Urinary bladder (tissue), 3 donors: ENCODE measurements around a stretch of chr20.

DNA sequence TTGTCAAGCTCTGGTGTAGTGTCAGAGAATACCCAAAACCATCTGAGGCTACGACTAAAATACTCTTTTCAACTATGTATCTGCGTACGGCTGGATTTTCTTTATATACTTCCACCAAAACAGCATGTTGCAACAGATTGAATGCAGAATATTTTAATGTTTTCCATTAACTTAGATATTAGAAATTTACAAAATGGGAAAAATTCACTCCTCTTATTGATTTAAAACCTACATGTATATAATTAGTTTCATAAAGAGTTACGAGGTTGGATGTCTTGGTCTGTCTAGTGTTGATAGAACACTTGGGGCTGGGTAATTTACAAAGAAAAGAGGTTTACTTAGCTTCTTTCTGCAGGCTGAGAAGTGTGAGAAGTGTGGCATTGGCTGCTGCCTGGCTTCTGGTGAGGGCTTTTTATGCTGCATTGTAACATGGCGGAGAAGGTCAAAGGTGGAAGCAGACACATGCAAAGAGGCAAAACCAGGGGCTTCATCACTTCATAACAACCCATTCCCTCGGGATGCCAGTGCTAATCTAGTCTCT is 61.6 kb downstream of the CDS2 start:
- PRO-cap, result no peak
- RAMPAGE, long total RNA, result no peak

DNA sequence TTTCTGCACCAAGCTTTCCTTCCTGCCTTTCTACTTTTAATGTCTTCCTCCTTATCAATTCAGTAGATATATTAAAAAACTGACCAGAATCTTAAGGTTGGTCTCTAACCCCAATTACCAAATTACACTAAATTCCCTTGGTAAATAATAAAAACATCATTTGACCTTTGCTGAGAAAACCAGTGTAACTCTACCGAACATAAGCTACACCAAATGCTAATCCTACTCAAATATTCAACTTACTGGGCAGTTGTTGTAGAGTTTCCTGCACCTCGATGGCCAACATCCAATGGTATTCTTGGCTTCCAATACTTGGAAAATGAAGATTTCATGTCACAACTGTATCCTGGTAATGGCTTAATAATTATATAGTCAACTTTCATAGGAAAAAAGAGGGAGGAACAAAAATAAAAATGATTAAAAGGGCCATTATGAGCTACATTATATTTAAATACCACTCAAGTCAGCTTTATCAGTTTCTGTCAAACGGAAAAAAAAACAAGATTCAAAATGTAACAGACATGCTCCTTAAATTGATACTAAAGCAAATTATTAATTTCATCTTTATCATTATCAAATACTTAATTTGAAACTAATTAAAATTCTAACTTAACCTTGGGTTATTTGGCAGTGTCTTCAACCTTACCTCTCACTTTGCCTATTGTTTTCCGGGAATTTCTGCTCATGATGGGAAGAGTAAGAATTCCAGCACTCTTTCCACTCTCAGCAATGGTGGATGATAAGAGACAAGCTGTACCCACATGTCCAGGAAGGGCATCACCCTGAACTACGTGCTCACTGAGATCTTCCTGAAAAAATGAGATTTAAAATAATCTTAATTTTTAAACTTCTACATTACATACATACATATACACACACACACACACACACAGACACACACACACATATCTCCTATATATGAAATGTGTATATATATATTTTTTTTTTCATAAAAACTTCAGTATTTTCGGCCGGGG is 35.3 kb downstream of the GPCPD1 start:
- PRO-cap, result no peak
- RAMPAGE, long total RNA, result no peak

GRCh38 chr20:5737063-5737899 is 12.9 kb upstream of the SHLD1 start:
- PRO-cap, result no peak
- RAMPAGE, long total RNA, result no peak

DNA sequence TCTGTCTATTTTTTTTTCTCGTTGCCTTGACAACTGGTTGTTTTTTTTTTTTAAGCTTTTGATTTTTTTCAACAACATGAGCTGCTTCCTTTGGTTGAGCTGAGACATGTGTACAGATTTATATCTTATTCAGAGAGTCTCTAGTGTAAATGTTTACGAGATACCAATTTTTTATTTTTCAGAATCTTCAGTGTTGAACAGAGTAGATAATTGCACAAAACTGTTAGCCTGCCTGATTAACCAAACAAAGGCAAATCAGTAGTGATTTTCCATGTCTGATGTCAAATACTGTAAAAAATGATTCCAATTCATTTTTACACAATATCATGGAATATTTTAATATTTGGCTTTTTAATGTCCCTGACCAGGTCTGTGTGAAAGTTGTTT is 75.3 kb upstream of the CHGB start:
- PRO-cap, result no peak
- RAMPAGE, long total RNA, result no peak

- PRO-cap, result no peak
- RAMPAGE, long total RNA, result no peak
Observed at GRCh38 chr20:6008121-6008821, 2.3 kb downstream of the CRLS1 start.

GRCh38 chr20:6121707-6122727 is 813 bp downstream of the FERMT1 start:
- PRO-cap, result no peak
- RAMPAGE, long total RNA, result no peak

GRCh38 chr20:6680901-6681362 is 86.6 kb upstream of the BMP2 start:
- PRO-cap, result unidirectional peak, plus-strand start at chr20:6681099
- RAMPAGE, long total RNA, result no peak

DNA sequence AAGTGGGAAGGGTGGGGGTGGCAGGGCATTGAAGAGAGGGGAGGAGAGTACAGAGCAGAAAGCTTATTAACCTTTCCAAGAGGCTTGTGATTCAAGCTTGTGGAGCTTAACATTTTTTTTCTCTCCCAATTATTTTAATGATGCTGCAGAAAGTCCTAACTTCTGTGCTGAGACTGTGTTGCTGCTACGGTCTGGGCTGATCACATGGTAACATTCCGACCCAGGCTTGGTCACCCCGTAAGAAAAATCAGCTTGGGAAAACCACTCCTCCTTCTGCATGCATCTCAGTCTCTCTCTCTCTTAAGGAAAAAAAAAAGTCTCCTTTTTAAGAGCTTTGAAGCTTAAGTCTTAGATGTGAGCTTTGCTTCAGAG is 31.1 kb upstream of the BMP2 start:
- PRO-cap, result no peak
- RAMPAGE, long total RNA, result no peak

DNA sequence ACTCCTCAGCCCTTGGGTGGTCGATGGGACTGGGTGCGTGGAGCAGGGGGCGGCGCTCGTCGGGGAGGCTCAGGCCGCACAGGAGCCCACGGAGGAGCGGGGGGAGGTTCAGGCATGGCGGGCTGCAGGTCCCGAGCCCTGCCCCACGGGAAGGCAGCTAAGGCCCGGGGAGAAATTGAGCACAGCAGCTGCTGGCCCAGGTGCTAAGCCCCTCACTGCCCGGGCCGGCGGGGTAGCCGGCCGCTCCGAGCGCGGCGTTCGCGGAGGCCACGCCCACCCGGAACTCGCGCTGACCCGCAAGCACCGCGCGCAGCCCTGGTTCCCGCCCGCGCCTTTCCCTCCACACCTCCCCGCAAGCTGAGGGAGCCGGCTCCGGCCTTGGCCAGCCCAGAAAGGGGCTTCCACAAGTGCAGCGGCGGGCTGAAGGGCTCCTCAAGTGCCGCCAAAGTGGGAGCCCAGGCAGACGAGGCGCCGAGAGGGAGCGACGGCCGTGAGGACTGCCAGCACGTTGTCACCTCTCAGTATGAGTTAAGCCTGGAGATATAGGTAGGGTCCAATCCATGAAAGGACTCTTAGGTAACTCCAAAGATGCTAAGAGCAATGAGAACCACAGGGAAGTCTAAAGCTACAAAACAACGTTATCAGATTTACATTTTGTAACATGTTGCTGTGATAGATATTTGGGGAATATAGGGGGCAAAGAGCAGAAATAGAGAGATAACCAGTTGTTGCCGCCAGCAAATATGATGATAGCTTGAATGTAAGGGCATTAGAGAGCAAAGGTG is 136.5 kb downstream of the HAO1 start:
- PRO-cap, result no peak
- RAMPAGE, long total RNA, result no peak

- PRO-cap, result no peak
- RAMPAGE, long total RNA, result no peak
Observed at GRCh38 chr20:7981853-7982341, 37.7 kb downstream of the TMX4 start.

DNA sequence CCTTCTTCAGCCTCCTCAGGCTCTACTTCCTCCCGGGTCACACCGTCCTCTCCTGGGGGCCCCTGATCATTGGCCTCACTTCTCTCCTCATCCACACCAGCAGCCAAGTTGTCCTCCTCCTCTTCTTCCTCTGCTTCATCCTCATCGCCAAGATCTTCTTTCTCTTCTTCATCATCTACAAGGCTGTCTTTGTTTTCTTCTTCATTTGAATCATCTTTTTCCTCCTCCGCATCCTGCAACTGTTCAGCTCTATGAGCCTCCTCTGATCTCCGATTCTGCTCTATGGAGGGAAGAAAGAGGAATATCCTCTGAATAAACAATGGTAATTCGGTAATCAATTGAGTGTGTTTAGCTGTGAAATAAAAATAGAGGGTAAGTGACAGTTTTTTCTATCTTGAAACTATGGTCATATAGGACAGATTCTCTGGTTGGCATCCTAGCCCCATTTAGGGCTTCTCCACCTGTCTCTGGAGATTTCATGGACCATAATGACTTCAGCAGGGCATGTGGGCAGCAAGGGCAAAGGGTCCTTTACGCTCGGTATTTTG is 37.1 kb downstream of the TMX4 start:
- PRO-cap, result no peak
- RAMPAGE, long total RNA, result no peak

DNA sequence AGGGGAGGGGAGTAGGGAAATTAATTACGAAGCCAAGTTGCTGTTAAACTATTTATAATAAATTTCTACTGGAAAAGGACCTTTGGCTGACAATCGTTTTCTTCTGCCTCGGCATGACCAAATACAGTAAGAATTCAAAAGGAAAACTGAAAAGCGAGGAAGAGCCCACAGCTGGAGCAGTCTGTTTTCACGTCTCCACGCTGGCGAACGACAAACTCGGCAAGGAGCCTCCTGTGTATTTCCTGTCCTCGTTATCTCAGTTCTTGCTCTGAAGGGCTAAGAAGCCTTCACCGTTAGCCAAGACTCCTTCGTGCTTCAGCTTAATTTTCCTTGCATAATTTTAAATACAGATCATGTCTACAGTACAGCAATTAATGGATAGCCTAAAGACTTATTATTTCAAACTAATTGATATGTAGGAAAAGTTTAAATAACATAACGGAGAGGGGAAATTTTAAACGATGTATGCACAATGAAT is 214.3 kb upstream of the PLCB4 start:
- PRO-cap, result bidirectional peak, plus-strand start at position 283 of the sequence, minus-strand start at position 209 of the sequence
- RAMPAGE, long total RNA, result no peak

DNA sequence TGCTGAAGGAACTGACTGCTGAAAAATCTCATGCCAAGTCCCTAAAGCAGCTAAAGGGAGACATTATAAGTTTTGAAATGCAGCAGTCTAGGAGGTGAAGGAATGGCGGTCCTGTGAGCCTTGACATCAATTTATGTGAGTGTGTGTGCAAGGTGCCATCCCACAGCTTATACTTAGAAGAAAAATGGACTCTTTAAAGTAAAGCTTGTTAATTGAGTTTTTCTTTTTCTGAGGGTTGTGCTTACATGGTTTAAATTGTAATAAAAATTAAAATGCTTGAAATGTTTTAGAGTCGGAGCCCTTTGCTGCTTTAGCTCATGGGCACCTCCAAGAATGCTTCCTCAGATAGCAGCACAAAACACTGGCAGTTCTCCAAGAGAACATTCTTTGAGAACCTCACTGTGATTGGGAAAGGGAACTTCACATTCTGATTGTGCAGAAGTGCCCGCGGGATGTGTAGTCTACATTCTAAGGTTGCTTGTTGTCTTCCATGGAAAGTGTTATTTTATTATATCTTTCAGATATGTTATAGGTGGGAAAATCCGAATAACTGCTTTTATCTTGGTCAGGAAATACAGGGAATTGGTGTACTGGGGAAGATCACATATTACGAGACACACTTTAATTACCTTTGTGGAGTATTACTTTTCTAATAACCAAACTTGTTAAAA is 44.2 kb downstream of the PLCB4 start:
- PRO-cap, result no peak
- RAMPAGE, long total RNA, result no peak

- PRO-cap, result no peak
- RAMPAGE, long total RNA, result no peak
Observed at GRCh38 chr20:9329877-9330276, 184.5 kb upstream of the LAMP5 start.

GRCh38 chr20:9514067-9514483 is 315 bp upstream of the LAMP5 start:
- PRO-cap, result no peak
- RAMPAGE, long total RNA, result no peak

DNA sequence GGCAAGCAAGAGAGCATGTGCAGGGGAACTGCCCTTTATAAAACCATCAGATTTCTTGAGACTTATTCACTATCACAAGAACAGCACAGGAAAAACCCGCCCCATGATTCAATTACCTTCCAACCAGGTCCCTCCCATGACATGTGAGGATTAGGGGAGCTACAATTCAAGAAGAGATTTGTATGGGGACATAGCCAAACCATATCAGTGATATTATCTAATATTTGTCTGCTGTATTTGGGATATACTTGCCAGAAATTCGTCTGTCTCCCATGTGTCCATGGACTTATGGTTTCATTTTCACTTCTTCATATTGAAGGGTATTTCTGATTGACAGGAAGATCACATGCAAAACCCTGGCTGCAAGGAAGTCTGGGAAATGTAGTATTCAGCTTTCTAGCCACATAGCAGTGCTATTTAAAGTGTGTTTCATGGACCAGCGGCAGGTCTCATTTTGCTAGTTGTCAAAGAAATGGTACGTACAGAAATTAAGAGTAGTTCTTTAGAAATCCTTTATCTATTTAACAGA is 50.6 kb upstream of the PAK5 start:
- PRO-cap, result no peak
- RAMPAGE, long total RNA, result no peak

DNA sequence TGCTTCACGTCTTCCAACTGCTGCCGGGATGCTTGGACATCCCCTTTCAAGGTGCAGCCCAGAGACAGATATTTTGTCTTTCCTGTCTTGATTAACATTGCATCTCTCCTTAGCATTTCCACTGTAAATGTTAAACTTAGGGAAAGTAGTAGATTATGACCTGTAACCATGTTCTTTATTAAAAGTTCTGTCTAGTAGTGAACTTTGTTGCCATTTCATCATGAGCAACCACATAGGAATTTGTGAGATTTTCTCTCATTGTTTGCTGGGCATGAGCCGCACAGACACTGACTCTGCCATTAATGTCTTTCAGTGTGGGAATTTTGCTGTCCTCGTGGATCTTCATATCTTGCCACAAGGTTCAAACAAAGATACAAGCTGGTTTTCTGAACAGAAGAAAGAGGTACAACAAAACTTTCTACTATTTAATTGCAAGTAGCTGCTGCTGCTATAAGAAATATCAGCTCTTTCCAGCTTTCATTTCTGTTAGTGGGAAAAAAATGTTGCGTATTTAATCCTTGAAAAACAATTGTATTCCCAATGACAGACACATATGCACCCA is 117.8 kb downstream of the JAG1 start:
- PRO-cap, result no peak
- RAMPAGE, long total RNA, result no peak

GRCh38 chr20:10638301-10638821 is 35.4 kb downstream of the JAG1 start:
- PRO-cap, result no peak
- RAMPAGE, long total RNA, result no peak

- PRO-cap, result unidirectional peak, plus-strand start at chr20:10670950
- RAMPAGE, long total RNA, result no peak
Observed at GRCh38 chr20:10670353-10671379, 3.1 kb downstream of the JAG1 start.

- PRO-cap, result no peak
- RAMPAGE, long total RNA, result no peak
Observed at GRCh38 chr20:10784091-10784902, 110.5 kb upstream of the JAG1 start.